OCI-LY7 (cell line): Measurements from ENCODE around the genes SLCO4A1, NTSR1, BHLHE23 and NKAIN4.

DNA sequence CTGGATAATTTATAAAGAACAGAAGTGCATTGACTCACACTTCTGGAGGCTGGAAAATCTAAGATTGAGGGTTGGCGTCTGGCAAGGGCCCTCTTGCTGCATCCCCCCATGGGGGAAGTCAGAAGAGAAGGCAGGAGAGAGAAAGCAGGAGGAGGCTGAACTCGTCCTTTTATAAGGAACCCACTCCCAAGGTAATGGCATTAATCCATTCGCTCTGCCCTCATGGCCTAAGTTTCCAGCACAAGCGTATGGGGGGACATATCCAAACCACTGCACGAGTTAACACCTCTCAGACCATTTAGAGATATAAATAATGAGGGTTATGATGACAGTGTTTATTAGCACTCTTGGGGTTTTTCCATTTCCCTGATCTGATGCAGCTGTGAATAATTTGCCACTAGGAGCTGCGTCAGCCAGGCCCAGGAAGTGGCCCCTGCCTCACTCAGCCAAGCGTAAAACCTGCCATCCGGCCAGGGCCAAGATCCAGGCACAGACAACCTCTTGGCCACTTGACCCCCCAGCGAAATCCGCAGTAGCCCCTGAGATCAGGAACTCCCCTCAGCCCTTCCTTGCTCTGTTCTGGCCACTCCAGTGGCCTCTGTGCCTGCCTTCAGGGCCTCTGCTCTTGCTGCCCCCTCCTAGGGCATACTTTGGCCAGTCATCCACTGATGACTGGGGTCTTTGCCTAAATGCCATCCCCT lies 14.2 kb upstream of the SLCO4A1 start:
- PRO-cap = unidirectional peak, plus-strand start at position 465 of the sequence
- RAMPAGE, long total RNA = no peak

DNA sequence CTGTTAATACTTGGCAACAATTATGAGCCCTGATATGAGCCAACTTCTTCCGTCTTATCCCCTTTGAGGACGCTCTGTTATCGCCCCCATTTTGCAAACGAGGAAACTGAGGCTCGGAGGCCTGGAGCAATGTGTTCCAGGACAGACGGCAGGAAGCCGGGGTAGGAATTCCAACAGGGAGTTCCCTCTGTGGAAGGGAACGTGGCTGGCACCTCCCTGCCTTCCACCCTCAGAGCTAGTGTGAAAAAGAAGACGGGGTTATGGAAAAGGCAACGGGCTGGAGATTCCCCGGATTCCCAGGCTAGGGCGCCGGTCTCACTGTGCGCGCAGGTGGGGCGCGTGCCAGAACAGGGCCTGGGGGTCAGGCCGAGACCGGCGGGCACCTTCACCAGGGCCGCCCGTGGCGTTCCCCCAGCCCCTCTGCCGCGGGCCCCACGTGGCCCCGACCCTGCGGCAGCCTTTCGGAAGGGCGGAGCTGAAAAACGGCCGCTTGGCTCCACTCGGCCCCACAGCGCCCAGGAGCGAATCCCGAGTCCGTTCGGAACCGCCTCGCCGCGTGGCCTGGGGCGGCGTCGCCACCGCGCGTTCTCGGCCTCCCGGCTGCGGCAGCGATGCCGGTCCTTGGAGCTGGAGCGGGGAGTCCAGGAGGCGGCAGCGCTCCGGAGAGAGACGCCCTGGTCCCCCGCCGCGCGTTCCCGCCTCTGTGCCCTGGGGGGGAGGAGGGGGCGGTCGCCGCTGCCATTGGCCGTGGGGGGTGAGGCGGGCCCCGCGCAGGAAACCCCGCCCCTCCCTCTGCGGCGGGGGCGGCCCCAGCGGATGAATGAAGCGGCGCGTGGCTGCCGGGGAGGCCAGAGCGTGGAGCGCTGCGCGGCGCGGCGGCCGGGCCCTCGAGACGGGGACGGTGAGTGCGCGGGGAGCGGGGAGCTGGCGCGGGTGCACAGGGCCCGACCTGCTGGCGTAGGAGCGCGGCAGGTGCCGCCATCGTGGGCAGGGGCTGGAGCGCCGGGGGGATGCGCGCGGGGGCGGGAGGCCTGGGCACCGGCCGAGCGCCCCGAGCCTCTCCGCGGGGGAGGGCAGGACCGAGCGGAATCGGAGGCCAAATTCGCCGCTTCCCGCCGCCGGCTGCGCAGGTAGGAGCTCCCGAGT lies at the start of gene SLCO4A1:
TSS of gene SLCO4A1 (plus strand) at position 851 of the 1,146 bp plus-strand sequence.
- PRO-cap = bidirectional peak, plus-strand start at position 531 of the sequence, minus-strand start at position 422 of the sequence; bidirectional peak, plus-strand start at position 851 of the sequence, minus-strand start at position 705 of the sequence
- RAMPAGE, long total RNA = no peak

DNA sequence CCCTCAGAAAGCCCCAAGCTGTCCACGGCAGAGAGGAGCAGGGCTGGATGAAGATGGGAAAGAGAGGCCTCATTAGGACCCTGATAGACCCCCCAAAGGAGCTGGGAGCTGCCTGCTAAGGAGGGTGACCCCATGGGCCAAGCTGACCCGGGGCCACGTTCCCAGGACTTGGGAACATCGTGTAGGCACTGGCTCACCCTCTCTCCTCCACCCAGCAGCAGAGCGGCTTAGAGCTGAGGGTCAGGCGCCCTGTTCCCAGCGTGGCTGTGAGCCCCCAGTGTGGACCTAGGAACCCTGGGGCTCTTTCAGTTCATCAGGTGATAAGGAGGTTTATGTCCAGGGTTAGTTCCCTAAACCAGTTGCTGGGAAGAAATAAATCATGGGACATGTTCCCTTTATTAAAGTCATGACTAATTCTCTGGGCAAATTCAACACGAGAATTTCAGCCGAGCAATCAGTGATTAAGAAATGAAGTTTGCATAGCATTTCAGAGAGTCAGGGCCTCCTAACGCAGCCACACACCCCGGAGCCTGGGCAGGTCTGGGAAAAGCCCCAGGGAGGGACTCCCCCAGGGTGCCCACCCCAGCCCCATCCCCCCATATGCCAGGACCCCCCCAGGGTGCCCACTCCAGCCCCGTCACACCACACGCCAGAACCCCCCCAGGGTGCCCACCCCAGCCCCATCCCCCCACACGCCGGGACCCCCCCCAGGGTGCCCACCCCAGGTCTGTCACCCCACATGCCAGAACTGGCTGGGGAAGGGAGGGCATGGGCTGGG lies 20.0 kb downstream of the SLCO4A1 start:
- PRO-cap = no peak
- RAMPAGE, long total RNA = no peak

- PRO-cap = no peak
- RAMPAGE, long total RNA = no peak
Observed at GRCh38 chr20:62708108-62709367, at the start of gene NTSR1. TSS of gene NTSR1 (plus strand) at chr20:62708836.

GRCh38 chr20:62824909-62825451 lies 8.1 kb downstream of the COL9A3 start:
- PRO-cap = no peak
- RAMPAGE, long total RNA = no peak

DNA sequence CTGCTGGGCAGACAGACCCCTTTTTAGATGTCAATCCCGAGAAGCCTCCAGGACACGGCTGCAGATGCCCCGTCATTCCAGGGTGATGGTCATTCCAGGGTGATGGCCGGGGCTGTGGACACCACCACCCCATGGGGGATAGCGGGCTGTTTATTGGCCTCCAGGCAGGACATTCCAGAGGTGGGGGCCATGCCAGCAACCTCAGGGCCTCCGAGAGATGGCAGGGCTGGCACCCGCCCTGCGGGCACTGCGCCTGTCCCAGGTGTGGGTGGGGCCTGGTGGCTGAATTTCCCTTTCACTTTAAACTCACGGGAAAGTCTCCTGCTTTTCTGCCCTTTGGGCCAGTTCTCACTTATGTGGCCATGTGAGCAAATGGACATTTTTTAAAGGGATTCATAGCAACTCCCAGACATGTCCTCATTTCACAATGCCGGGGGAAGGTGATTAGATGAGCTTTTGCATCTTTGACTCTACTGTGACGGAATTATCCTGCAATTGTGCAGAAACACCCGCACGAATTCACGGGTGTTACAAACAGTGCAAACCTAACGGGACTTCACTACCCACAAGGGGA lies 14.6 kb downstream of the COL9A3 start:
- PRO-cap = no peak
- RAMPAGE, long total RNA = no peak

DNA sequence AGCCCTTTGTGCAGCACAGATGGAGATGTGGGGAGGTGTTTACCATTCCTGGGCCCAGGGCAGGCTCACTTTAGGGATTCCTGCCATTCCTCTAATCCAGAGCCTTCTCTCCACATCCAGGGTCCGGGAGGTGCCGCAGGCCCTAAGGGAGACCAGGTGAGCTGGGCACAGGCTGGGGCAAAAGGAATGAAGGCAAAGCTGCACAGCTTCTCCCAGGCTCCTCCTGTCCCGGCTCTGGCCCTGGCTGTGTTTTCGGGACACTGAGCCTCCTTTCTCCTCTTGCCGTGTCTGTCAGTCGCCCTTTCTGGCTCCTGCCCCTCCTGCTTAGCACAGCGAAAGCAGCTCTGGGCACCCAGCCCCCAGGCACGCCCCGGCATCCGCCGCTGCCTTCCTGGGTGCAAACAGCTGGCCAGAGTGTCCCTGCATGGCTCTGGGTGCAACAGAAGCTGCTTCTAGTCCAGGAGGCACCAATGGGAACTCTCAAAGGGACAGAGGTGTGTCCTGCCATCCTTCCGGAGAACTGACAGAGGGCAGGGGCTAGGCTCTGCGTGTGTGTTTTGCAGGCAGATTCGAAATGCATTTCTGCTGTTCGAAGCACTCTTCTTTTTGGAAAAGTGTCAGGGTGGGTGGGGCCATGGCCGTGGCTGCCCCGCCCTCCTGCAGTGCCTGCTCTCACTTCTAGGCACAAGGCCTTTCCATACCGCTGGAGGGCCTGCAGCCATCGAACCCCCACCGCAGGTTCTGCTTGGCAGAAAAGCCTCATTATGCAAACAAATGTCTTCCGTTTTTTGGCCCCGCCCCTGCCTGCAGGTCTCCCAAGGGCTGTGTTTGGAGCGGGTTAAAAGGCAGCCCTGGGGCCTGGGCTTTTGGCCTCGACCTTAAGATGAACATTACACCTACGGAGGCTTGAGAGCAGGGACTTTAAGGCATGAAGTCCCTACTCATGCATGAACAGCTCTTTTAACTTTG lies 15.5 kb downstream of the COL9A3 start:
- PRO-cap = no peak
- RAMPAGE, long total RNA = no peak

DNA sequence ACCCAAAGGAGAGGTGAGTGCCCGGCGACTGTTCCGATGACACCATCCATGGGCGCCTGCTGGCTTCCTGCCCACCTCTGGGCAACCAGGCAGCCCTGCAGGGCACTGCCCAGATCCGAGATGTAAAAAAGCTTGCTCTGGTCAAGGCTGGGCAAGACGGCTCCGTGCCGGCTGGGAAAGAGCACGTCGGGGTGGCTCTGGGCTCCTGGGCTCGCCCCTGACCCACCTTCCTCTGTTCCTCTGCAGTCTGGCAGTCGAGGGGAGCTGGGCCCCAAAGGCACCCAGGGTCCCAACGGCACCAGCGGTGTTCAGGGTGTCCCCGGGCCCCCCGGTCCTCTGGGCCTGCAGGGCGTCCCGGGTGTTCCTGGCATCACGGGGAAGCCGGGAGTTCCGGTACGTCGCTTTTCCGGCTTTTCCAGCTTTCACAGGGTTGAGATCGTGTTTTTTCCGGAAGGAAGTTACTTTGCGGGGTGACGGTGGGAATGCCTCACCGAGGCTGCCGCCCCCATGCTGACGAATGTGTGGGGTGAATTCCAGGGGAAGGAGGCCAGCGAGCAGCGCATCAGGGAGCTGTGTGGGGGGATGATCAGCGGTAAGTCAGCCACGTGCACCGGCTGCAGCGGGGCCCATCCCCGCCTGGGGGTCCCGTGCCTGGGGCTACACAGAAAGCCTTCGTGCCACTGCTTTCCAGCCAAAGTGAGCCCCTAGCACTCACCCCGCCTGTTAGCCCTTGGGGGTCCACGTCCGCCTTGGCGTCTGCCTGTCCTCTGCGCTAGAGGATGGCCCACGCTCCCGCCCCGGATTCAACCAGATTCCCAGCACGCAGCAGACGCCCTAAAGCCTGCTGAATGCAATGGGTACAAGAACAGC lies 19.3 kb downstream of the COL9A3 start:
- PRO-cap = no peak
- RAMPAGE, long total RNA = no peak

DNA sequence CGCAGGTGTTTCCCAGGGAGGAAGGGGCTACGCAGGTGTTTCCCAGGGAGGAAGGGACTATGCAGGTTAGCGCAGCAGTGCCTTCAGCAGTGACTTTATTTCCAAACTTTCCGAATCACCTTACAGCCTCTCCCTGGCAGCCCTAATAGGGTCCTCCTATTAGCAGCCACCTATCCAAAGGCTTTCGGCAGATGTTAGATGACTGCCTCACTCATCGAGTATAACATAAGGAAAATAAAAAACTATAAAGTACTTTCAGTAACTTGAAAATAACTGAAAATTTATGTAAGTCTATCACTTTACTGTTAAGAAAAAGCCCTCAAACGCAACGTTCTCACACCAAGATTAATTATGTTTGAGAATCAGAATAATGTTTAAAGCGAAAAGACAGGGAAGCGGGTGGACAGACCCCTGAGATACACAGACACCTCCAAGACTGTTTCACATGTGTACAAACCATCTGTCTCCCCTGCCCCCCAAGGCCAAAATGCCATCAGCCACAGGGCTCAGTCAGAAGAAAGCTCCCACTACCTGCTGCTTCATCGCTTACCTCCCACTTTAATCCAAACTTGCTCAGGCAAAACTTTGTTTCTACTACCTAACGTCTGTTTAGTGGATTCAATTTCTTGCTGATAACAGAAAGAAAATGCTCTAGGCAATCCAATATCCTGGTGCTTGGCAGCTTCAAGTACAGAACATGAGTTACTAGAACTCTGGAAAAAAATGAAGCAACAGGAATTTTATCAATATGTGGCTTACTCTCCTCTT lies 2.6 kb downstream of the TCFL5 start:
- PRO-cap = no peak
- RAMPAGE, long total RNA = no peak

DNA sequence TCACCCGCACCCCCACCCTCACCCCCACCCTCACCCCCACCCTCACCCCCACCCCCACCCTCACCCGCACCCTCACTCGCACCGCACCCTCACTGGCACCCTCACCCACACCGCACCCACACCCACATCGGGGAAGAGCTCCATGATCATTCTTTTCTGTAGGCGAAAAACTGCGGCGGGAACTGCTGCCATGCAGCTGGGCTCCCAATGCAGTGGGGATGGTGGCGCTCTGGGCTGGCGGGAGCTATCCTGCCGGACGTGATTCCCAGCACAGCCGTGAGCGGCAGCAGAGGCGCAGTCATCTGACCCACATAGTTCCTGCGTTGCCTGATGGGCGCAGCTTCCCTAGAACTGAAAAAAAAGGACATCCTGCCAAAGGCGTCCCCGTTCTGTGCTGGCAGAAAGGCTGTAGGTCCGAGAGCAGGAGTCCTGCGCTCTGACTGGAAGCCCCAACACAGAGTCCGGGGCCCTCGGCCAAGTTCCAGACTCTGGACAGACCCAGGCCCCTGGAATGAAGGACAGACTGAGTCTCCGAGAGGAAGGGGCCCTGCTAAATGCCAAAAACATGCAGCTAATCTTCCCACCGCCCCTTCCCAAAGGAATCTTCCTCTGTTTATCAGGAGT lies 13.9 kb upstream of the TCFL5 start:
- PRO-cap = no peak
- RAMPAGE, long total RNA = no peak

DNA sequence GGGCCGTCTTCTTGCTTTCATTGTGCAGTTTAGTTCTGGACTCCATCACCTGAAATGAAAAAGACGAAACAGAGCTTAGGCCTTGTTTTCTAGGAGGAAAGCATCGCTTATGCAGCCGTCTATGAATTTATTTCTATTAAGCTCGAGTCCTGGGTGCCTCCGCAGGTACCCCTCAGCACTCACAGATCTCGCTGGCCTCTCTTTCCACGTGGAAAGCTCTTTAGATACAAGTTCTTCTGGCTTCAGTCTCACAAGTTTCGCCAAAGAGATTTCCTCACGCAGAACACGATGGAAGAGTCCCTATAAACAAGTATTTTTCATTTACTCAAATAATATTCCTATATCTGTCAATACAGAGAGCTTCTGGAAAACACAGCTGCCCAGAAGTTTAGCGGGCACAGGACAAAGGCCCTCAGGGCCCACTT lies 31.4 kb downstream of the DIDO1 start:
- PRO-cap = no peak
- RAMPAGE, long total RNA = no peak

- PRO-cap = no peak
- RAMPAGE, long total RNA = no peak
Observed at GRCh38 chr20:62897995-62898445, 28.3 kb downstream of the DIDO1 start.

DNA sequence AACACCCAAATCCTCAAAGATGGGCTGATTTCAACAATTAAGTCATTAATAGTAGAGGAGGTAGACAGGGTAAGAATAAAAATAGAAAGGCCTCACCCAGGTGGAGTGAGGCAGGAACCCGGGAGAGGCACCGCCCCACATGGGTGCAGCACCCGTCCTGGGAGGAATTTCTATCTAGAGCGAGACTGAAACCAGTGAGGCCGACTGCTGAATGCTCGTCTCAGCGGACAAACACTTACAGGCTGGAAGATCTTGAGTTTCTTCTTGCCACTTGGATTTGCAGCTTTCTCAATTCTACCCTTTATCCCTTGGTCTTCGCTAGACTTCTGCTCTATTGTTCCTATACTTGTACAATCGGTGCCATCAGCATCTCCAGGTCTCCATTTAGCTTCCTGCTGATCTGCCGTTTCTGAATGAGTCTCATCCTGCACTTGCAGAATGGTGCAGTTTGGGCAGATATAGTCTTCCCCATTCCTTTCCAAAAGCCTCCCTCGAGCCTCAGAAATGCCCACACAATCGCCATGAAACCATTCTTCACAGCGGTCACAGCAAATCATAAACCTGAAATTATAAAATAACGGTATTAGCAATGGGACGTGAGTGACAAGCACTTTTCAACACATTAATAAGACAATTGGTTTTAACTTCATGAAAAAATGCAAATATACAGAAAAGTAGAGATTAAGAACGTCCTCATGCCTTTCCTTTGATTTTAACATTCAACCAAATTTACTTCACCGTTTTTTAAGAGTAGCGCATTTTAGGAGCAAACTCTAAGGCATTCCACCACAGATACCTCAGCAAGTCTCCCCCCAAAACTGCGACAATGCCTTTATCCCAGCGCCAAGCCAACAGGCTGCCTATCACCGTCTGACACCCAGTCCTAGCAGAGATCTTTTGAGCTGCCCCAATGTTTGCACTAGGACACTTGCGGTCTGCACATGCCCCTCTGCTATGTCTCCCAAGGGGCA lies 16.6 kb downstream of the DIDO1 start:
- PRO-cap = no peak
- RAMPAGE, long total RNA = no peak

DNA sequence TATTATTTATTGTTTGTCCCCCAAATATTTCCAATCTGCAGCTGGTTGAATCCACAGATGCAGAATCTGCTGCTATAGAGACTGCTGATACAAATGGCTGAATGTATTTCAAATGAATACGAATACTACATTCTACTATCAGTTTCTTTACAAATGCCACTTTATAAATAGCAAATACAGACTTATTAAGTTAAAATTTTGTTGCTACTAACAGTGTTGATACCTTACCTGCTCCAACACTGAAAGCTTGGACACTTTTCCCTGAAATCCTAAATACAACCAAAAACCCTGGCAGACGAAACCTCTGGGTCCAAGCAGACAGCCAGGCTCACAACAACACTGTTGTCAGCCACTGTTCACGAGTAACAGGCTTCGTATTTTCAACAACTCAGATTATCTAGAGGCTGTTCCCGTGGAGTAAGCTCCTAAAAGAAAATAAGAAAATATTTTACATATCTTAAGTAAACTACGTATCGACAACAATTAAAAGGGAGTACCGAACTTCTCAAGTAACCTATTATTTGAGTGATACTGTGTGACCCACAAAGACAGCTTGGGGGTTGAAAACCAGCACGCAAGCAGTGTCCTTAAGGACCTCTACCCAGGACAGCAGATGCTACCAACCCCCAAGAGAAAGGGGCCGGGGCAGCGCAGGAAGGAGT lies 12.2 kb downstream of the DIDO1 start:
- PRO-cap = no peak
- RAMPAGE, long total RNA = no peak

DNA sequence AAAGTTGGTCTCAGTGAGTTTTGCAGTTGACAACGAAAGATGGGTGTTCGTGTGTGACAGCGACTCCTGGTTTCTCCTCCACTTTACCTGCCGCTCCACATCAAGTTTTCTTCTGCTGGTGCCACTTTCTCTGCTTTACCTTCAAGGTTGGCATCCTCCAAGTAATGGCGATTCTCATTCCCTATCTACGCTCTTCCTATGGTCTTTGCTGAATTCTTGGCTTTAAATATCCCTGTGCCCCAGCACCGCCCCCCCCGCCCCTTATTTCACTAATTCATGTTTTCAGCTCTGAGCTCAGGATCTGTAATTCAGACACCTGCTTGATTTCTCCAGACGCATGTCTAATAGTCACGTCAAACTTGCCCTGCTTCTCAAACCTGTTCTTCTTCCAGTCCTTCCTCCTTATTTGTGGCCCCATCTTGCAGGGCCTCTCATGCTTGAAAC lies 1.2 kb downstream of the GID8 start:
- PRO-cap = no peak
- RAMPAGE, long total RNA = no peak

- PRO-cap = no peak
- RAMPAGE, long total RNA = no peak
Observed at GRCh38 chr20:63006745-63007600, at the start of gene BHLHE23. TSS of gene BHLHE23 (minus strand) at chr20:63006964.

DNA sequence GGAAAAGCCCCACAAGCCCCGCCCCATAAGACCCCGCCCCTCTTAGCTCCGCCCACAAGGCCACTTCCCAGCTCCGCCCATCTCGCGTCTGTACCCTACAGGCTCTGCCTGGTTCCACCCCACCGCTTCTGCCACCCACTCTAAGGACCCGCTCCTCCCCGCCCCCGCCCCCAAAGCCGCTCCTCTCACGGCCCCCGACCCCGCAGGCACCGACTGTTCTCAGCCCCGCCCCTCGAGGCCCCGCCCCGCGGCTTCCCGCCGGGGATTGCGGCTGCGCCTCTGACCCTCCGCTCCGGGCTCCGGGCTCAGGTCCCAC lies 65.0 kb upstream of the BHLHE23 start:
- PRO-cap = no peak
- RAMPAGE, long total RNA = no peak

GRCh38 chr20:63254292-63254671 lies at the start of gene NKAIN4:
TSS of gene NKAIN4 (minus strand) at chr20:63254463.
- PRO-cap = no peak
- RAMPAGE, long total RNA = no peak

GRCh38 chr20:63283797-63284088 lies 9.2 kb upstream of the COL20A1 start:
- PRO-cap = no peak
- RAMPAGE, long total RNA = no peak

GRCh38 chr20:63363273-63363587 lies 2.1 kb upstream of the CHRNA4 start:
- PRO-cap = no peak
- RAMPAGE, long total RNA = no peak